ENCODE measurements around a stretch of chr5.

DNA sequence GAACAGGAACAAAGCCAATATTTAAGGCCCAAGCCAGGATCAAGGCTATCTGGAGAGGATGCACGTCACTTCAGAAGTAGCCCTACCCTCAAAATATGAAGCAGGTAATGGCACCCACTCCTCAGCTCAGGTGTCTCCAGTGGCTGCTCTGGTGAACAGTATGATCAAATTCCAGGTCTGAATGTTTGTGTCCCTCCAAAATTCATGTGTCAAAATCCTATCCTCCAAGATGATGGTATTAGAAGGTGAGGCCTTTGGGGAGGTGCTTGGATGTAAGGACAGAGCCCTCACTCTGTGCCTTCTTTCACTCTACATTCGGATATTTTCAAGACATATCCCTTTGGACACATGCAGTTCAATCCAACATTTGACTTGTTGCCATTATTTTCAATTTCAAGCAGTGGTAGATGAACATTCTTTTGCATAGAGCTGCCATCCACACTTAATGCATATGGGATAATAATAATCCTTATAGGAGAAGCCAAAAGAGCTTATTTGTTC is 44.5 kb upstream of the FYB1 start:
- RRBS = no CpG with 5 or more reads among the region's 2 CpGs

- RRBS = no CpG with 5 or more reads among the region's 10 CpGs
Measured at GRCh38 chr5:39423016-39424174, 1.4 kb downstream of the DAB2 start.

GRCh38 chr5:40514723-40515113 is 165.0 kb upstream of the PTGER4 start:
- RRBS = no CpG with 5 or more reads among the region's 3 CpGs

GRCh38 chr5:40566190-40566596 is 113.5 kb upstream of the PTGER4 start:
- RRBS = no CpG with 5 or more reads among the region's 7 CpGs

DNA sequence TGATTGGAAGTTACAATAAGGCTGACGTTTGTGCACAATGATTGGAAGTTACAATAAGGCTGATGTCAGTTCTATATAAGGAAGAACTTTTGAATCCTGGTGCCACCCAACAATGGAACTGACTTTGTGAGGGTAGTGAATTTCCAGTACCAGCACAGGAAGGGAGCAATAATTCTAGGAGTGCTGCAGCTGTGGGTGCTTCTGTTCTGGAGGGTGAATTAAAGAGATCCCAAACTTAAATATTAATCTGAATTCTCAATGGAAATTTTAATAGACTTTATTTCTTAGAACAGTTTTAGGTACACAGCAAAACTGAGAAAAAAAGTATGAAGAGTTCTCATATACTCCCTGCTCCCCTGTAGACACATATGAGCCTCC is 95.5 kb upstream of the PTGER4 start:
- RRBS = no CpG with 5 or more reads among the region's 1 CpG

DNA sequence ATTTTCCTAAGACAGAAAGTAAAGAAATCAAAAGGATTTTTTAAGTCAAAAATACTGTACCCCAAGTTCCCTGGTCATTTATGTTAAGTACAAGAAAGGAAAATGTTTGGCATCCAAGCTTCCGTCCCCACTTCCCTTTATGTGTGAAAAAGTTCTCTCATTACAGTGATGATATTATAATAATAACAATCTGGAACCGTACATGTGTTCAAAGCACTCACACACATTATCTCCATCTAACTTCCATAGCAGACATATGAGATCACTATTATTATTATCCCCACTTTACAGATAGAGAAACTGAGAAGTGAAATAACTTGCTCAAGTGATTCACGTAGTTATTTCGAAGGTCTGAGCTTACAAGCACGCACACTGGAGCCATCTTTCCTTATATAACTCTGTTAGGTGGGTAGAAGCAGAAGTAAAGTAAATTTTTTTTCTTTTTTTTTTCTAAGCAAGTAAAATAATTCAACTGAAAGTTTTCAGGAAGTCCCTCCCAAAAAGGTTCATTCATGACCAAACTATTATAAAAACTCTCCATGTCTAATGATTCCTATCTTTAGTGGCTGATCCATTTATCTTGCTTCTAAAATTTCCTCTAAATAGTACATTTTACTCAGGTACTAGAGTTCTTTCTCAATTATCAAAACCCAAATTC is 62.9 kb upstream of the PTGER4 start:
- RRBS = no CpG with 5 or more reads among the region's 5 CpGs

- RRBS = no CpG with 5 or more reads among the region's 2 CpGs
Measured at GRCh38 chr5:40652462-40652912, 27.2 kb upstream of the PTGER4 start.

GRCh38 chr5:40672203-40672853 is 7.4 kb upstream of the PTGER4 start:
- RRBS = no CpG with 5 or more reads among the region's 5 CpGs

DNA sequence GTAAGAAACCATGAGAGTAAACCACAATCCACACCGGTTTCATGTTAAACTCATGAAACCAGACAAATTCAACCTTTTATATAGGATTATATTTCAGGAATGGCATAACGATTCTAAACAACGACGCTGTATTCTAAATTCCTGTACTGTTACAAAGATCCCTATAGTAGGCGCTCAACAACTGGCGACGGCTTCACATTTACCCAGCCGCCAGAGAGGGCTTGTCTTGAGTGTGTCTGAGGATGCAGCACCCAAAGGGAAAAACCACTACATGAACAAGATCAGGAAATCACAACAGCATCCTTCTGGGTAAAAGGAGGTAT is 806 bp downstream of the TTC33 start:
- RRBS = no CpG with 5 or more reads among the region's 8 CpGs

- RRBS = 2% methylated on average over 14 of the region's 54 CpGs
Measured at GRCh38 chr5:40797294-40797991, 731 bp downstream of the PRKAA1 start.

GRCh38 chr5:40895079-40896211 is 13.9 kb upstream of the C7 start:
- RRBS = no CpG with 5 or more reads among the region's 14 CpGs

GRCh38 chr5:40957868-40958388 is 48.6 kb downstream of the C7 start:
- RRBS = no CpG with 5 or more reads among the region's 7 CpGs

- RRBS = no CpG with 5 or more reads among the region's 1 CpG
Measured at GRCh38 chr5:41186107-41186576, 27.2 kb downstream of the C6 start.

- RRBS = no CpG with 5 or more reads among the region's 7 CpGs
Measured at GRCh38 chr5:41936271-41937128, 11.4 kb downstream of the FBXO4 start.

DNA sequence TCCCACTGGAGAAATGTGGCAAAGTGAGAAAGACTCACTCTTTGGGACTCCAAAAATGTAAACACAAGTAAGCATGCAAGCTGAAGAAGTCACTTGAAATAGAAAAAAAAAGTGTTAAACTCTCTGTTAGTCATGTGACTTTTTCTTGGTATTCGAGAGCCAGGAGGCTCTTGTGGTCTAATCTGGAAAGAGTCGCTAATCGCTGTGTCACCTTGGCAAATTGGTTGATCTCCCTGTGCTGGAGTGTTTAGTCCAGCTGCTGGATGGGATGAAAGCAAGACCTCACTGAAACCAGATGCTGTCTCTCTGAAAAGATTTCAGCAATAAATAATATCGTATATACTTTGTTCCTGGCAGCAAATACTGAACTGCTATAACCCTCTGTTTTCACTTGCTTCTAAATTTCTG is 95.5 kb downstream of the GHR start:
- RRBS = no CpG with 5 or more reads among the region's 4 CpGs

- RRBS = no CpG with 5 or more reads among the region's 1 CpG
Measured at GRCh38 chr5:42626783-42626982, 129.9 kb upstream of the CCDC152 start.

DNA sequence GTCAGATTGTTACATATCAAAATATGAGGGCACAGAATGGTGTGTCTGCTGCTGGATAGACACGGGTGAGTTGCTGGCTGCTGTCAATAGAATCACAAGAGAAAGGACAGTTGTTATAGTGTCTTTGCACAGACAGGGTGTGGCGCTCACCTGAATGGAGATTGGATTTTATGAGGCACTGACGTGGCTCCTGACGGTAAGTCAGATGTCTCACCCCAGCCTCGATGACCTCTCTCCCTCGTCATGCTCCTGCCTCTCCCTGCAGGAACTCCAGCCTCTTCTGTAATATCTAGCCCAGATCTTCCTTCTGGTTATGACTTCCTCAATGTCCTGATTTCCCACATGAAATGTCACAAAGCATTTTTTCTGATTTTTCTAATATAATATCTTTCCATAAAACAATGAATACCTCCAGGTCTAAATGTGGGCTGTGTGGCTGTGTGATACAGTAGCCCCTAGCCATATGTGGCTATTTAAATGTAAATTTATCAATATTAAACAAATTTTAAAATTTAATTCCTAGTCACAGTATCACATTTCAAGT is 75.5 kb upstream of the SELENOP start:
- RRBS = no CpG with 5 or more reads among the region's 6 CpGs

DNA sequence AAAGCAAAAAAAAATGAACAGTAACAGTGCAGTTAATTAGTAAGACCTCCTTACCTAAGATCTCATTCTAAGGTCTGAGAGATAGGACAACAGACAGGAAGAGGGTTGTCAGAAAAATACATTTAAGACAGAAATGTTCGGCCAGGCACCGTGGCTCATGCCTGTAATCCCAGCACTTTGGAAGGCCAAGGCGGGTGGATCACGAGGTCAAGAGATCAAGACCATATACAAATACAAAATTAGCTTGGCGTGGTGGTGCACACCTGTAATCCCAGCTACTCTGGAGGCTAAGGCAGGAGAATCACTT is 77.8 kb downstream of the ANXA2R start:
- RRBS = no CpG with 5 or more reads among the region's 5 CpGs